ENCODE measurements around a stretch of chr1.

DNA sequence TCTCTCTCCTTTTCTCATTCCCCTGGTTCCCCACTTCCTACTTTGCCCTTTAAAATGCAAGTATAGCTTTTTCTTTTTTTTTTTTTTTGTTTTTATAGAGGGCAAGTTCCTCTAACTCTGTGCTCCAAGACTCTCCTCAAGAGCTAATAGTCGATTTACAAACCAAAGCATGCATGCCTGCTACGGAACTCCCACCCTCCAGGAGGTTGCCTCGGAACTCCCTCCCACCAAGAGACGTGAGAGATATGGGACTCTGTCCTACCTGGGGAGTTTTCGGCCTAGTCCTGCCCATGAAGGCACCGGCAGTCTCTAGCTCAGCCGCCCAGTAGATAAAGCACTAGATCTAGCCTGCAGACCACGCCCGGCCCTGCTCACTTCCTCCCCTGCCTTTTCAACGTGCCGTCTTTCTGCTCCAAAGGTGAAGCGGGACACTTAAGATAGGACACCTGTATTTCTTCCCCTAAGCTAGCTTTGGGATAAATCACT, 27.7 kb downstream of the TNFRSF9 start:
CAGE:
- cytosol, long polyA minus RNA = no peak
- cytosol, long polyA plus RNA = no peak
- long polyA plus RNA = no peak
- nucleus, long polyA minus RNA = no peak
- nucleus, long polyA plus RNA = no peak

DNA sequence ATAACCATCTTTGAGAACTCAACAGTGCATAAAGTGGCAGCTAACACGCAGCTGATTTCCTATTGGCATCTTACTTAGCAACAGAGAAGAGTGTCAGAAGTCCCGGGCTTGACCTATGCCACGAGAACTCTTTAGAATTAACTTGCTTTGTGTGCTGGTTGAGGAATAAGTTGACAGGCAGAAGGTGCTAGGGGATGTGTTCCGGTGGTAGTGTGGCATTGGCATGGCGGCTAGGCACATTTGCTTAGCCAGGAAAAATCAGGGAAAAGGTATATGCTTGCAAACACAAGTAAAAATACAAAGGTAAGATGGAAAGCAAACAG, 16.5 kb downstream of the ERRFI1 start:
CAGE:
- cytosol, long polyA minus RNA = no peak
- cytosol, long polyA plus RNA = no peak
- long polyA plus RNA = no peak
- nucleus, long polyA minus RNA = no peak
- nucleus, long polyA plus RNA = no peak

CAGE:
- cytosol, long polyA minus RNA = no peak
- cytosol, long polyA plus RNA = no peak
- long polyA plus RNA = no peak
- nucleus, long polyA minus RNA = no peak
- nucleus, long polyA plus RNA = no peak
Observed at GRCh38 chr1:8010006-8010895, 15.9 kb downstream of the ERRFI1 start.

DNA sequence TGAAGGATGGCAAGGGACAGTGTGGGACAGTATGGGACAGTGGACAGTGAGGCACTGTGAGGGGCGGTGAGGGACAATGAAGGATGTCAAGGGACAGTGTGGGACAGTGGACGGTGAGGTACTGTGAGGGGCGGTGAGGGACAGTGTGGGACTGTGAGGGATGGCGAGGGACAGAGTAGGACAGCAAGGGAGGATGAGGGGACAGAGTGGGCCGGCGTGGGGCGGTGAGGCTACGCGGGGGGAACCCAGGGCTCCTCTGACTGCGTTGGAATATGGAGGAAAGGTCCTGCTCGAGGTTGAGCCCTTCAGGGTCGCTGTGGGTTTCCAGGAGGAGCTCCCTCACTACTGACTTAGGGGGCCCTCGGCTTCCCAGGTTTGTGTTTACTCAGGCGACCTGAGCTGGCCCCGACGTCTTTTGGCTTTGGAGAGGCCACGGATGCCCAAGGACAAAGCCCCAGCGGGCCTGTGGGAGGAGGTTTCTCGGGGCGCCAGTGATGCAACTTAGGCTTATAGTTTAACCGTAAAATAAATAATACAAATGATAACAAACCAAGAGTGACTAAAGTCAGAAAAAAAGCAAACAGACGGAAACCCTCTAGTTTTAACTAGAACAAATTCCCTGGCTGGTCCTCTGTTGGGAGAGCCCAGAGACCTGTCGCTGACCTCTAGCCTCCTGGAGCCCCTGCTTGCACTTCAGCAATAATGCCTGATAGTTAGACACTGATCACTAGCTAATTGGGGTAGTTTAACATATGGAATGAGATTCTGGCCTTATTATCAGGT, 1.1 kb upstream of the ERRFI1 start:
CAGE:
- cytosol, long polyA minus RNA = no peak
- cytosol, long polyA plus RNA = no peak
- long polyA plus RNA = no peak
- nucleus, long polyA minus RNA = no peak
- nucleus, long polyA plus RNA = no peak

CAGE:
- cytosol, long polyA minus RNA = no peak
- cytosol, long polyA plus RNA = no peak
- long polyA plus RNA = no peak
- nucleus, long polyA minus RNA = no peak
- nucleus, long polyA plus RNA = no peak
Observed at GRCh38 chr1:8247798-8248586, 69.9 kb upstream of the SLC45A1 start.

DNA sequence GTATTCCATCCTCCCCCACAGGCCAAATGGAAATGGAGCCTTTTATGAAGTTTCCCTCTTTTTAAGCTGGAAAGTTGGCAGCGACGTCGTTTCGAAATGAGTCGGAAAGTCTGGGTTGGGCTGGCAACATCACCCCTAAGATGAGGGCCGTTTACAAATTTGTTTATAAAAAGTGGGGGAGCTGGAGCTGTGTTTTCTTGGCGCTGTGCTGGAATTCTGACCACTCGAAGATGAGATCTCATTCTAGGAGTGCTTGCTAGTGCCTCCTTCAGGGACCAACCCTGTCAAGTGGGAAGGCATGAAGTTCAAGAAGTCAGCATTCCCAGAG, 23.6 kb upstream of the SLC45A1 start:
CAGE:
- cytosol, long polyA minus RNA = no peak
- cytosol, long polyA plus RNA = no peak
- long polyA plus RNA = no peak
- nucleus, long polyA minus RNA = no peak
- nucleus, long polyA plus RNA = no peak

GRCh38 chr1:8357886-8359225, 40.4 kb downstream of the SLC45A1 start:
CAGE:
- cytosol, long polyA minus RNA = no peak
- cytosol, long polyA plus RNA = no peak
- long polyA plus RNA = no peak
- nucleus, long polyA minus RNA = no peak
- nucleus, long polyA plus RNA = no peak

GRCh38 chr1:8447056-8447661, 129.2 kb downstream of the SLC45A1 start:
CAGE:
- cytosol, long polyA minus RNA = no peak
- cytosol, long polyA plus RNA = no peak
- long polyA plus RNA = no peak
- nucleus, long polyA minus RNA = no peak
- nucleus, long polyA plus RNA = no peak

CAGE:
- cytosol, long polyA minus RNA = no peak
- cytosol, long polyA plus RNA = no peak
- long polyA plus RNA = no peak
- nucleus, long polyA minus RNA = no peak
- nucleus, long polyA plus RNA = no peak
Observed at GRCh38 chr1:8517576-8518228, 199.8 kb downstream of the SLC45A1 start.

DNA sequence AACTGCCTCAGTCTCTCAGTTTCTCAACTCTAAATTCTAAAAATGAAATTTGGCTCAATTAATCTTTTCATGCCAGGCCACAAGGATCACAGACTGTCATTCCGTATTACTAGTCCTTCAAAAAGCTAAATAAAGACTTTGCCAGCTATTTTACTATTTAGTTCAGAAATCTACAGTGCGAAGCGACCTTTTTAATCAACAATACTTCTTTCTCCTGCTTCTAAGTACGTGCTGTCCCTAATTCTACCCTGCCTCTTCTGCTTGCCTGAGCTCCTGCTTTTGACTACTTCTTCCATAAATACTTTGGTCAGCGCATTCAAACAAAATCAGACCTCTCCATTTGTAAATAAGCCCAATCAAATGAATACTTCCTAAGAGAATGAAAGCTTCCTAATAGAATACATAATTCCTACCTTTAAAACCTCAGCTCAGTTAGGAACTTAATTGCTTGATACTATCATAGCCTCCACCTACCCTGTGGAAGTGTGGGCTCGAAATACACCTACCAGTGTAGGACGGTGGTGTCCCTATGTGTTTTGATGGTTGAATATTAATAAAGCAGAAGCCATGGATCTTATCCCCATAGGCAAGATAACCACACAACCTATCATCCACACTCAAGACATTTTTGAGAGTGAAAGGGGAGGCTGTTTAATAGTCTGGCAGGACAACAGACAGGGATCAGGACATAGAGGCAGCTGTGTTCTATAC, 196.8 kb downstream of the RERE start:
CAGE:
- cytosol, long polyA minus RNA = no peak
- cytosol, long polyA plus RNA = no peak
- long polyA plus RNA = no peak
- nucleus, long polyA minus RNA = no peak
- nucleus, long polyA plus RNA = no peak

DNA sequence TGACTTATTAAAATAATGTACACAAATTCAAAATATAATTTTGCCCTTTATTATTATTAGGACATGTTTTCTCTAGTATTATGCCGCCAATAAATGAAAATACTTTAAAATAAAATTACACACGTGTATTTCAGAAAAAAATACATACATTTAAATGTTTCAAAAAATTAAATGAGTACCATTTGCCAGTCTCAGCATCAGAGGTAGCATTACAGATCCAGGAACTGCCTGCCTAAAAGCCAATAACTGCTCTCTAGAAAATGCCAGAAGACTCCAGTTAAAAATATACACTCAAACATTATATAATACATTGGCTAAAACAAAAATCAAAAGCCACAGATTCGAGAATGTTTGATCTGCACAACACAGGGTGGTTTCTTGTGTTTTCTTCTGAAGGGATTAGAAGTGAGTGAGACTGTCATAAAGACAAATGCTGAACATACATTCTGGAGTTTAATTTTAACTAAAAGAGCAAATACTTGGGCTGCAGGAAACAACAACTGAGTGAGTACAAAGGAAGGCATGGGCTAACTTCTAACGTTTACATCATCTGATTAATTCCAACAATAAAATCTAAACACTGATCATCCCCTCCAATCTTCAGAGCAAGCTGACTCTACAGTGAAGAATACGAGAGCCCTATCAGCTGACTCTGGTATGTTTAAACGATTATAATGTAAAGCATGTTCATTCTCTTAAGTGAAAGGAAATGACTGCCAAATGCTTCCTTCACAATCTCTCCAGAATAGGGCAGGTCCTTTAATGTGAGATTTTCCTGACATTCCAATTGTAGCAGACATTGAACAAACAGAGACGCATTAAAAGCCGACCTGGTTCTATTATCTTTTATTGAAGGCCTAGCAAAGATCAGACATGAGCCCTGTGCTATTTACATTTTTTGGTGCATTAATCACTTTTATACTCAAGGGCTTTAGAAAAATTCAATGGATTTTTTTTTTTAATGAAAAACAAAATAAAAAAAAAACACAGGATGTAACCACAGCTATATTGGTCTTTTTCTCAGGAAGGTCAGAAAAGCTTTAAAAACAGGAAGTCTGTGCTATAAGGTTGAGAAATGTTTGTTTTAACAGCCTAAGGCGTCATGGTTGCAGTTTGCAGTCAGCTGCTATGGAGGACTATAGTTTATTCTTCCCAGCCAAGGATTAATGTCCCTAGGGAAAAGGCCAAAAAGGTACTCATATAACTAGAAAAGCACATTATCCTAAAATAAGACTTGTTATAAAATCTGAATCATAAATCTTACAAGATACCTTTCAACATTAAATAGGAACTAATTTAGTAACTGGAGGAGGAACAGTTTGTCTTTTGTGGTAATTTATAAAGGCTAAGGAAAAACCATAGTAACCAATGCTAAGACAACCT, 105.1 kb downstream of the RERE start:
CAGE:
- cytosol, long polyA minus RNA = no peak
- cytosol, long polyA plus RNA = no peak
- long polyA plus RNA = no peak
- nucleus, long polyA minus RNA = start-site peak on the minus strand centred at position 398 of the sequence, 381 bp wide, 6 reads; start-site peak on the minus strand centred at position 960 of the sequence, 96 bp wide, 8 reads
- nucleus, long polyA plus RNA = no peak

GRCh38 chr1:8817825-8818378, 462 bp upstream of the RERE start:
CAGE:
- cytosol, long polyA minus RNA = no peak
- cytosol, long polyA plus RNA = no peak
- long polyA plus RNA = no peak
- nucleus, long polyA minus RNA = no peak
- nucleus, long polyA plus RNA = no peak

DNA sequence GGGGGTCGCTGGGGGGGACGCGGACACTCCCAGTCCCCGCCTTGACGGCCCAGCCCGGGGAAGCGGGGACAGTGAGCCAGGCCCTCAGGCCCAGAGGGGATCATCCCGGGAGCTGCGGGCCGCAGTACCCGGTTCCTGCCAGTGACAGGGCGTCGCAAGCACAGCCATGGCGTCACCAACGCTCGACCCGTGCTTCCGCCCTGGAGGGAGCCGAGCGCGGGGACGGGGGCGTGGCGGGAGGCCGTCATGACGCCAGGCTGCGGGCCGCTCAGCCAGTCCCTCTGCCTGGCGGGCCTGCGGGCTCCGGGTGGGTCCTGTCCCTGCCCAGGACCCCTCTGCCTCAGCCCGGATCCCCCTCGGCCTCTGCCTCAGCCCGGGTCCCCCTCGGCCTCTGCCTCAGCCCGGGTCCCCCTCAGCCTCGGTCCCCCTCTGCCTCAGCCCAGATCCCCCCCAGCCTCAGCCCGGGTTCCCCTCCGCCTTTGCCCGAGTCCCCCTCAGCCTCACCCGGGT, 2.2 kb upstream of the SLC2A5 start:
CAGE:
- cytosol, long polyA minus RNA = no peak
- cytosol, long polyA plus RNA = no peak
- long polyA plus RNA = no peak
- nucleus, long polyA minus RNA = no peak
- nucleus, long polyA plus RNA = no peak

DNA sequence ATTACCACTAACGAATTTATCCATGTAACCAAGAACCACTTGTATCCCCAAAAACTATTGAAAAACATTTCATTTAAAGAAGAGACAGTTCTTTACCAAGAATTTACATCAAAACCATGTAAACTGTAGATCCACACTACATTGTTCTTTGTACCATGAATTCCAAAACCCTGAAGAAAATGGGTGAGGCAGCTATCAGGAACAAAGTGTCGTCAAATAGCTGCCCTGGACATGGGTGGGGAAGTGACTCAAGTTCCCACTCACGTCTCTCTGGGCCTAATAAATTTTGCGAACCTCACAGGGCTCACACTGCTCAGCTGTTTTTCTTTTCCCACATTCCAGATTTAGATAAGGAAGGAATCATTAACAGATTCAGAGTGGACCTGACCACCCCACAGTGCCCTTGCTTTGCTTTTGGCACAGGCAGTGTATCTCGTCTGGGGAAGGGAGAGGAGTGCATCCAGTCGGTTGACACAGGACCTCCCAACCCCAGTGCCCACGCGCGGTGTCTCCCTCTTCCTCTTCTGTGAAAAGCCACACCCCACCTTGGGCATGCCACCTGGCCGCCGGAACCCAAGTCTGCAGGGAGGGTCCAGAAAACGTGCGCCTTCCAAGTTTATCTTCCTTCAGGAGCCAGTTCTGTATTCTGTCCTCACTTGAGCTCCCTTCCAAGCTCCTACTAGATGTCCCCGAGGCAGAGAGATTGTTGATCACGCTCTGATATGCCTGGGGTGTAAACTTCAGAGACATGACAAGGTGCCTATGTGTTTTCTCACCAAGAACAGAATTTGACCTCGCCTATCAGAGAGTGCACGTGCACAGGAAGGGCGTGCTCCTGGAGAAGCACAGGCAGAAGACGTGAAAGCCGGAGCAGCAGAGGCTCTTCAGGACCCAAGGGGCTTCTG, 9.4 kb upstream of the SLC2A5 start:
CAGE:
- cytosol, long polyA minus RNA = no peak
- cytosol, long polyA plus RNA = no peak
- long polyA plus RNA = no peak
- nucleus, long polyA minus RNA = no peak
- nucleus, long polyA plus RNA = no peak

DNA sequence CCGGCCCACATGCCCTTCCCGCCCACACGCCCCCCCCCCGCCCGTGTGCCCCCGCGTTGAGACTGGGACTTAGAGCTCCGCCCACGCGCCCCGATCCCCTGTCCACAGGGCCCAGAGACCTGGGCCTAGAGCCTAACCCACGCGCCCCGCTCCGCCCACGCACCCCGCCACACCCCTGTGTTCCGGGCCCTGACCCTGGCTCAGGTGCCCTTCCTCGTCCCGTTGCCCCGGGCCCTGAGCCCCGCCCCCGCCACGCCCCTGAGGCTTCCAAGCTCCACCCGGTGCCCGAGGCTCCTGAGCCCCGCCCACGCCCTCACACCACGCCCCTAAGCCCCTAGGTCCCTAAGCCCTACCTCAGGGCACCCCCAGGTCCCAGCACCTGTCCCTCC, 454 bp upstream of the GPR157 start:
CAGE:
- cytosol, long polyA minus RNA = no peak
- cytosol, long polyA plus RNA = no peak
- long polyA plus RNA = no peak
- nucleus, long polyA minus RNA = no peak
- nucleus, long polyA plus RNA = no peak

GRCh38 chr1:9171920-9172232, 43.0 kb upstream of the GPR157 start:
CAGE:
- cytosol, long polyA minus RNA = no peak
- cytosol, long polyA plus RNA = no peak
- long polyA plus RNA = no peak
- nucleus, long polyA minus RNA = no peak
- nucleus, long polyA plus RNA = no peak

CAGE:
- cytosol, long polyA minus RNA = no peak
- cytosol, long polyA plus RNA = no peak
- long polyA plus RNA = no peak
- nucleus, long polyA minus RNA = no peak
- nucleus, long polyA plus RNA = no peak
Observed at GRCh38 chr1:9182702-9183280, 51.8 kb upstream of the H6PD start.

CAGE:
- cytosol, long polyA minus RNA = no peak
- cytosol, long polyA plus RNA = no peak
- long polyA plus RNA = no peak
- nucleus, long polyA minus RNA = no peak
- nucleus, long polyA plus RNA = no peak
Observed at GRCh38 chr1:9267838-9268627, 24.7 kb upstream of the SPSB1 start.

DNA sequence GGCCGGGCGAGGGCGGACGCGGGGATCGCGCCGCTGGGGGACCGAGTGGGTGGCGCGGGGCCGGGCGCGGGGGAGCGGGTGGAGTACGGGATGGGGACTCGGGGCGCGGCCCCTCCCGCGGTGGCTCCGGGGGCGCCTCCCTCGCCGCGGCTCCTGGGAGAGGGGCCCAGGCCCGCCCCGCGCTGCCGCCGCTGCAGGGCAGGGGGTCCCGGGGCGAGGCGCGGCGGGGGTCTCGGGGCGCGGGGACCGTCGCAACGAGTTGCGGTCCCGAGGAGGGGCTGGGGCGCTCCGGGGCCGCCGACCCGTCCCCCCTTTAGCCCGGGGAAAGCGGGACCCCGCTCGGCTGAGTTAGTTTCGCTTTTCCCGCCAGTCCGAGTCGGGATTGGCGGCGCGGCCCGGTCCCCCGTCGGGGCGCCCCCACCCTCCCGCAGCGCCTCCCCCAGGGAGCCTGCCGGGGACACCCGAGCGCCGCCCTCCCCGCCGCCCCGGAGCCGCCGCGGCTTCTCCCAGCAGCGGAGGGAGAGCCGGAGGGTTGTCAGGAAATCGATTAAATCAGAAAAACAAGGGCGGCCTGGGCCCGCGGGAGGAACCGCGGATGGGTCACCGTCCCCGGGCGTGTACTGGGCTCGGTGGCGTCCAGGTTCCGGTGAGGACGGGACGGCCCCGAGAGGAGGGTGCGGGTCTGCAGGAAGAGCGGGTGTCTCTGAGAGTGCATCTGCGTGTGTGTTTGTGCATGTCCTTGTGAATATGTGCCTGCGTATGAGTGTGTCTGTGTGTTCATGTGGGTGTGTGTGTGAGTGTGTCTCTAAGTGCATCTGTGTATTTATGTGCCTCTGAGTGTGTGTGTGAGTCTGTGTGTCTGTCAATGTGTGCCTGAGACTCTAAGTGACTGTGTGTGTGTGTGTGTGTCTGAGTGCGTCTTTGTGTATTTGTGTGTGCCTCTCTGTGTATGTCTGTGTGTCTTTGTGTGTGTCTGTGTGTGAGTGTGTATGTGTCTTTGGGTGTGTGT, 749 bp downstream of the SPSB1 start:
CAGE:
- cytosol, long polyA minus RNA = no peak
- cytosol, long polyA plus RNA = no peak
- long polyA plus RNA = no peak
- nucleus, long polyA minus RNA = no peak
- nucleus, long polyA plus RNA = no peak

CAGE:
- cytosol, long polyA minus RNA = no peak
- cytosol, long polyA plus RNA = no peak
- long polyA plus RNA = no peak
- nucleus, long polyA minus RNA = no peak
- nucleus, long polyA plus RNA = no peak
Observed at GRCh38 chr1:9302623-9303490, 10.2 kb downstream of the SPSB1 start.

Measured in keratinocyte (primary cell).